Heart (tissue), 3 donors: ENCODE results near the genes PPTC7 and HVCN1.

DNA sequence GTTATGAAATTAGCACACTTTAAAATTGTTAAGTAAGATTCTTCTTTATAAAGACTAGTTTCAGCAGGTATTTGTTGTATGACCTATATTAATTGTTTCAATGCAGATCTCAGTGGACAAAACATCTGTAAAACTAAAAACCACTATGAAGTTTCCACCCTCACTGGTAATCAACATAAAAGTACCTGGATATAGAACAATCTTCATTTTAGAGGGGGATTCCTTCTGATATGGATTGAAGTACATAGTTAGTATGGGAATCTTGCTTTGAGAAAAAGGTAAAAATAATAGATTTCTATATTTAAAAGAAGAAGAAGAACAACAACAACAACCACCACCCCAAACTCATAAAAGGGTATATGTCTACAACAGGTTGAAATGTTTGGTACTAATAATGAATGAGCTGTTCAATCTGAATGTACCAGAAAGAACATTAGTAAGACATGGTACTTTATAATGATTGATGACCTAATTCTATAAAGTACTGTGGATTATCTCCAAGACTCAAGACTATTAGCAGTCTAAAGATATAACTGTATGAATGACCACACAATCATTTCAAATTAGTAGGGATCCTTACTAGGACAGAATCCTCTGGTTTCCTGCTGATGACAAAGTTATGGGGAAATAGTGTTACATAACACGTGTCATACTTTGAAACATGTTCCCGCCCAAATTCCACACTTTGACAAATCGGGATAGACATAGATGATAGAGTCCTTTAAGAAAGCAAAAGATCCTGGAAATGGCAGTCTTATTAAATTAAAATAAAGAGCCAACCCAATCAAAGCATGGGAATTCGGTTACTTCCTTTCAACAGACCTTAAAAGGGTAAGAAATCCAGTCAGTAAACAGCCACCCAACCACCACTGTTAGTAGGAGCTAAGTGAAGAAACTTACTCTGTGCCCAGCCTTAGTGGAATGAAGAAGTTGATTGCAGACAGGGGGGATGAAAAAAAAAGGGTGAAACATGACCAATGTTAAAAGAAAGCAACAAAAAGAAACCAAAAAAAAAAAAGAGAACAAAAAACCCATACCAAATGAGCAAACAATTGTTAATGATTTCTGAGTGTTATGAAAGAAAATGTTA lies 2.9 kb downstream of the VPS29 start:
- RAMPAGE, long total RNA, 2 experiments = no peak in any of the 2 experiments

DNA sequence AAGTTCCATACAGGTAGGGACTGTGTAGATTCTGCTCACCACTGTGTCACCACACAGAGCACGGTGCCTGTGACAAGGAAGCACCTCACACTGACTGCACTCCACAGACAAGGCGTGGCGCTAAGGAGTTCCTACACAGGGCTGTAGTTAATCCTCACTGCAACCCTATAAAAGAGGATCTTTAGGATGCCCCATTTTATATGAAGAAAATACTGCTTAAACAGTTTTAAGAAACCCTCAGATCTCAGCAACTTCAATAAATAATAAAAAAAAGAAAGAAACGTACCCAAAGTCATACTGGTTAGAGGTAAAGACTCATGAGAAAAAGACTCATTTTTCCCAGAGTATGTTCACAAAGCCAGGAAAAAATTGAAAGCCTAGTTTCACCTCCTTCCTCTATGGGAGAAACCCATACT lies 36.9 kb downstream of the RAD9B start:
- RAMPAGE, long total RNA, 2 experiments = no peak in any of the 2 experiments

DNA sequence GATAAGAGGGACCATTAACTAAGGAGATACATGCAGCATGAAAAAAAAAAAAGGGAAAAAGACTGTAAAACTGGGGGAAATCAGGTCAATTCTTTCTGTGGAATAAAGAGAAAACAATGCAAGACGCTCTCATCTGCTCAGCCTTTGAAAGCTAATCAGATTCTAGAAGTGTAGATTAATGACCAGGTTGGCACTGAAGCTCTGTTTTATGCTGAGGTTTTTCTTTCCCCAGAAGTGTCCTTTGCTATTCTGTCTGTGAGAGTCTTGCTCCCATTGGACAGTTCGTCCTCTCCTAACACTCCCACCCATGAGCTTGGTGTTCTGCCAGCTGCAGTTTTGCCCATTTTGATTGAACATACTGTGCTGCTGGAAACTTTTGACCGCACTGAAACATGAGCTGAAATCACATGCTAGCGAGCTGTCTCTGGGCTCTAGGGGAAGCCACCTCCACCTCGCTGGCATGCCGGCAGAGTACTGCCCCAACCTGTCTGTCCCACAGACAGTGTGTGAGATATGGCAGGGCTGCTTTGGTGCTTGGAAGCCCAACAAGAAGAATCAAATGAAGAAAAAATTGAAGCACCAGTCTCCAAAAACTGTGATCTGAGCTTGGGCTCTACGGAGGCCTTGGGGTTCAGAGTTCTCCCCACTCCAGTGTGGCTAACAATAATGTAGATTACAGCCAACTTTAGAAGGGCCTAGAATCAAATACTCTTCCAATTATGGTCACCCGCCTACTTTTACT lies 39.6 kb downstream of the PPTC7 start:
- RAMPAGE, long total RNA, 2 experiments = no peak in any of the 2 experiments

- RAMPAGE, long total RNA, 2 experiments = no peak in any of the 2 experiments
These were observed 12.3 kb downstream of the PPTC7 start for GRCh38 chr12:110570899-110571226.

DNA sequence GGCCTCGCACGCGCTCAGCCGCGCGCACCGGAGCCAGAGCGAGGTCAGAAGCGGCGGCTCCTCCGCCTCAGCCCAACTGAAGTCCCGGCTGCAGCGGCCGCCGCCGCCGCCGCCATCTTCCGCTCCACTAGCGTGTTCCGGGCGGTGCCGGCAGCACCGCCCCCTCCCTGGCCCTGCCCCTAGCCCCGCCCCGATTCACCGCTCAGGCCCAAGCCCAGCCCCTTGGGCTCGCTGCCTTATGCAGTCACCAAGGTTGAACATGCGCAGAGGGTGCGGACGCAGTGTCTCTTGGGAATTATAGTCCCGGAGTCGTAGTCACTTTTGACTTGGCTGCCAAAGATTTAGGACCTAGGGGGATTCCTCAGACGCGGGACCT lies at the start of gene PPTC7:
PPTC7 (minus strand) TSS at position 132 of the 376 bp plus-strand sequence.
- RAMPAGE, long total RNA, 2 experiments = no peak in any of the 2 experiments

GRCh38 chr12:110687703-110688292 lies 1.1 kb downstream of the HVCN1 start:
- RAMPAGE, long total RNA, 2 experiments = no peak in any of the 2 experiments

GRCh38 chr12:110689034-110690178 lies at the start of gene HVCN1:
HVCN1 (minus strand) TSS chr12:110689115.
- RAMPAGE, long total RNA, 2 experiments = start-site peak on the minus strand in 2 of 2 experiments, at chr12:110689103-110689789 at its widest, 20 to 94 reads per replicate

DNA sequence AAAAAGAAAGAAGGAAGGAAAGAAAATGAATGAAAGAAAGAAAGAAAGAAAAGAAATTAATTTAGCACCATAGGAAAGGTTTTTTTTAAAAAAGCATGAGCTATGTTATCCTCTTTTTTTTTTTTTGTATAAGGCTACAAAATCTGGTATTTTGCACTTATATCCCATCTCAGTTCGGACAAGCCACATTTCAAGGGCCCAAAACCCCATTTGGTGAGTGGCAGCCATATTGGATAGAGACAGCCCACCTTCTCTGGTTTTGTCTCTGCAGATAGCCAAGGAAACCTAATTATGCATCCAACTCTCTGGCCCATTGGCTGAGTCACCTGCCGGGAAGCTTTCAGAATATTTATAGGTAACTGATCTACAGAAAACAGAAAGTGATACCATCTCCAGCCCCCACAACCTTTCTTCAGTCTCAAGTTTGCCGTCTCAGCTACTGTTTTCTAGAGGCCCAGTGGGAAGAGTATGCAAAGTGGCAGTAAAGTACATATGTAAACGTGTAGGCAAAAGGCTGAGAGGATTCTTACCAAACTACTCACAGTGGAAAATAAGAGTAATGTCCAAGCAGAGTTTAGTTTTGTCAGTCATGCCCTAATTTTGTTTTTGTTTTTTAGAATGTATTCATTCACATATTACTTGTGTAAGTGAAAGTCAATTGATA lies 33.7 kb upstream of the PPP1CC start:
- RAMPAGE, long total RNA, 2 experiments = no peak in any of the 2 experiments

DNA sequence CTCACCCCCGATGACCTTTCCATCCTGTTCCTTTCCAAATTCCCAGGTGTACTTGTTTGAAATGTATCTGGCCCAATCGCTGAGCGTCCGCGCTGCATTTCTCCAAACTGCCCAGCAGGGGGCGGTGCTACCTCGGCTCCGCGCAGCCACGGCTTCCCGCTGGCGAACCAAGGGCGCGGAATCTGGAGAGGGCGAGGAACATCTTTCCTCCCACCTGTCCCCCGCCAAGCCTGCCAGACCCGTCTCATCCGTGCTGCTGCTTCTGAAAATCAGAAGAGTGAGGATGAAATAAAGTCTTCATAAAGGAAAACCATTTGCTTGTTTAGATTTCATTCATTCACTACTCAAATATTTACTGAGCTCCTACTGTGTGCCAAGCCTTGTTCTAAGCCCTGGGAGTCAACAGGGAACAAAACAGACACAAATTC lies 16.8 kb upstream of the MYL2 start:
- RAMPAGE, long total RNA, 2 experiments = no peak in any of the 2 experiments

DNA sequence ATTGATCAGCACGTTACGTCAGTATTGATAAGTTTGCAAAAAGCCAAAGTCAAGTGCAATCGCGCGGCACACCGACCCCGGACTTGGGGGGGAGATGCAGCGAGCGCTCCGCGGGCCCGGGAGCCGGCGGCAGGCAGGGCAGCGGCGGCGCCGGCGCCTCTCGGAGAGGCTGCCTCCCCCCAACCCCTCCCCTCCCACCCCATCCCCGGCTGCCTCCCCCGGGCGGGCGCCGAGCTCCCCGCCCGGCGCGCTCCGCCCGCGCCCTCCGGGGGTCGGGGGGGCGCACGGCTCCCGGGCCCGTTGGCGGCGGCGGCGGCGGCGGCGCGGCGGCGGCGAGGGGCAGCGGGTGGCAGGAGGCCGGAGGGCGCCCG lies 311 bp upstream of the CUX2 start:
- RAMPAGE, long total RNA, 2 experiments = no peak in any of the 2 experiments

DNA sequence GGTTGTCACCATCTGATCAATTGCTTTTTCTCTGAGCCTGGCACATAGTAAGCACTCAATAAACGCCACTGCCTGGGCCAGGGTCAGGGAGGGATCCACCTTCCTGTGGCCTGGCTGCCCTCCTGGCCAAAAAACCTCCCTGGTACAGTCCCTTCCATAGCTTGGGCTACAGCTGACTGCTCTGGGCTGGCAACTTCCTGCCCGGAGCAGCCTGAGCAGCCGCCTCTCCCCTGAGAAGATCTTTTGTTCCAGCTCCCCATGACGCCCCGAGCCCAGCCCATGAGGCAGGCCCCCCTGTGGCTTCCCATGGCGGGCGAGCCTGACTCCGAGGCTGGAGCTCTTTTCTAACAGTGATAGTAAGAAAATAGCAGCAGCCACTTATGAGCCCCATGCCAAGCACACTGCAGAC lies 6.4 kb downstream of the SH2B3 start:
- RAMPAGE, long total RNA, 2 experiments = no peak in any of the 2 experiments

GRCh38 chr12:111413584-111414163 lies 8.0 kb downstream of the SH2B3 start:
- RAMPAGE, long total RNA, 2 experiments = no peak in any of the 2 experiments

DNA sequence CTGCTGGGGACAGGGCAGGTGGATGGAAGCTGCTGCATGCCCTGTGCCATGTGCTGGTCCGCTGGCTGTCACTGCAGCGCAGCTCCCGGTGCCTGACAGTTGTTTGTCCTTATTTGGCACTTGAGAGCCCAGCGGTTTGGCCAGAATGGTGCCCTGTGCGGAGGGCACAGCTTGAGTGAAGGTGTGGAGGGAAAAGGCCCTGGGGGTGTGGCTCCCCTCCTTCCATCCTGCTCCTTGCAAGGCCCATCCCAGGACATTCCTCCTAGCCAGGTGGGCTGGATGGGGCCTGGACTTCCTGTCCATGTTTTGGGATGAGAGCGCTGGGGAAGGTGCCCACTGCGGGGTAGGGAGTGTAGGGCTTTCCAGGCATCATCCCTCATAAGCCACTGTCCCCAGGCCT lies 30.3 kb downstream of the SH2B3 start:
- RAMPAGE, long total RNA, 2 experiments = no peak in any of the 2 experiments

GRCh38 chr12:111449245-111449937 lies 43.7 kb downstream of the SH2B3 start:
- RAMPAGE, long total RNA, 2 experiments = no peak in any of the 2 experiments

GRCh38 chr12:111457068-111457603 lies 51.4 kb downstream of the SH2B3 start:
- RAMPAGE, long total RNA, 2 experiments = no peak in any of the 2 experiments

DNA sequence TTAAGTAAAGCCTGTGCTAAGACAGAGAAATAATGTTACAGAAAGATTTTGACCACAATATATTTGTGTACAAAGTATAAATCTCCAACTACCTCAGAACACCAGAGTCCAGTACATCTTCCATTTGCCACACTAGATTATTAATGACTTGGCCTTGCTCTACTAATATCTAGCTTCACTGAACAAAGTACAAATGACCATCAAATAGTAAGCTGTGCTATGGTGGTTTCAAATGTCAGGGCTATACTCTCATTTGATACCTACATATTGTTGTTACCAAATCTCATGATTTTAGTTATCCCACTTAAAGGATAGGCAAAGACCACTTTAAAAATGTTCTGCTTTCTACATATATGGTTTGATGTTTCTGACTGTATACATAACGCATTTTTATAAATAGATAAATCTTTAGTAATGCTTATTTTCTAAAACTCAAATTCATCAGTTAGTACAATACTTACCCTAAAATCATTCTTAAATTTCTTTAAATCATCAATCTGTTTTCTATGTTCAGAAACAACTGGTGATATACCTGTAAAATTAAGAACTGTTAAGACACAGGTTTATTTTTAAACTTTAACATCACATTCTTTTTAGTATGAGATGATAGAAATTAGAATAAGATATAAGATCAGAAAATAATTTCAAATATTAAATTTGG lies 89.9 kb downstream of the ATXN2 start:
- RAMPAGE, long total RNA, 2 experiments = no peak in any of the 2 experiments

DNA sequence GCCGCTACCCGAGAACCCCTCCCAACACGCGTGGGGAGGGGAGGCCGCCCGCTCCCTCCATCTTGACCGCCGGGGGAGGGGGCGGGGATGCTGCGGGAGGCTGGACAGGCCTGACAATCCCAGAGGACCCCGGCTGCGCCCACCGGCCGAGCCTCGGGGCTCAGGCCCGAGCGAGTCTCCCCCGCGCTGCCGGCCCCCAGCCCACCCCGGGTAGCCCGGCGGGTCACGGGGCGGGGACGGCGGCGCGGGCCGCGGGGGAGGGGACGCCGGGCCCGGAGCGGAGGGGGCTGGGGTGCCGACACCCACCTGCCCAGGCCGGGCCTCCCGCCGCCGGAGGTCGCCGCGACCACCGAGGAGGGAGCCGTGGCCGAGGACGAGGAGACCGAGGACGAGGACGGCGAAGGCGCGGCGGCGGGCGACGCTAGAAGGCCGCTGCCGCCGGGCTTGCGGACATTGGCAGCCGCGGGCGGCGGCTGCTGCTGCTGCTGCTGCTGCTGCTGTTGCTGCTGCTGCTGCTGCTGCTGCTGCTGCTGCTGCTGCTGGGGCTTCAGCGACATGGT lies 557 bp downstream of the ATXN2 start:
- RAMPAGE, long total RNA, 2 experiments = no peak in any of the 2 experiments

DNA sequence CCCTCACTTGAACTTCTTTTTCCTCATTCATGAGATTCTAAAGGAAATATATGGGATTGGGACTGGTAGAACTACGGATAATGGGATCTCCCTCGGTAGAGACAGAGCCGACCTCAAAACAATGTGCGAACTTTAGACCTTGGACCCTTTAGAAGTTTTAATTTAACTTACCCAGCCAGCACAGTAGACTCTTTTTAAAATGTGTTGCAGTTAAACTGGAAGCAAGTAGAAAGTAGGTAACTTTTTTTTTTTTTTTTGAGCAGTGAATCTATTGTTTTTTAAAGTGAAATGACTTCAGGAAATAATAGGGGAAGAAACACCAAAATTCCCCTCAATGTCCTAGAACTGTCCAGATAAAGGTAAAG lies 1.1 kb upstream of the ATXN2 start:
- RAMPAGE, long total RNA, 2 experiments = no peak in any of the 2 experiments

- RAMPAGE, long total RNA, 2 experiments = no peak in any of the 2 experiments
These were observed 4.2 kb downstream of the BRAP start for GRCh38 chr12:111681432-111682001.

DNA sequence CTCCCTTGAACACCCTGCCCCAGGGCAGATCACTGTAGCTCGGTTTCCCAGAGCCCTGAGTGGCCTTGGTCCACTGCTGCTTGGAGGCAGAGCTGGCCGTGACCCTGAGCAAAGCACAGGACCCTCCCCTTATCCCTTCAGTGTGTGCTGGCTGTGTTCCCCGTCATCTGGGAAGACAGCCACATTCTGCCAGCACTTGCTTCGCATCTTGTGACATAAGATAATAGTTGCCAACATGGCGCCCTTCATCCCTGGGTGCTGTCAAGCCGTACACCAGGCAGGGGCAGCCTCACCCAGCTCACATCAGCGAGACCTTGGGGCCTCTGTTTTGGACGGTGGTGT lies 12.1 kb upstream of the ALDH2 start:
- RAMPAGE, long total RNA, 2 experiments = no peak in any of the 2 experiments